ENCODE measurements around a stretch of chr13.

GRCh38 chr13:39040268-39040530 is 1.9 kb downstream of the NHLRC3 start:
- RRBS, result no CpG with 5 or more reads among the region's 1 CpG

GRCh38 chr13:39401105-39401684 is 201.8 kb downstream of the LHFPL6 start:
- RRBS, result no CpG with 5 or more reads among the region's 3 CpGs

DNA sequence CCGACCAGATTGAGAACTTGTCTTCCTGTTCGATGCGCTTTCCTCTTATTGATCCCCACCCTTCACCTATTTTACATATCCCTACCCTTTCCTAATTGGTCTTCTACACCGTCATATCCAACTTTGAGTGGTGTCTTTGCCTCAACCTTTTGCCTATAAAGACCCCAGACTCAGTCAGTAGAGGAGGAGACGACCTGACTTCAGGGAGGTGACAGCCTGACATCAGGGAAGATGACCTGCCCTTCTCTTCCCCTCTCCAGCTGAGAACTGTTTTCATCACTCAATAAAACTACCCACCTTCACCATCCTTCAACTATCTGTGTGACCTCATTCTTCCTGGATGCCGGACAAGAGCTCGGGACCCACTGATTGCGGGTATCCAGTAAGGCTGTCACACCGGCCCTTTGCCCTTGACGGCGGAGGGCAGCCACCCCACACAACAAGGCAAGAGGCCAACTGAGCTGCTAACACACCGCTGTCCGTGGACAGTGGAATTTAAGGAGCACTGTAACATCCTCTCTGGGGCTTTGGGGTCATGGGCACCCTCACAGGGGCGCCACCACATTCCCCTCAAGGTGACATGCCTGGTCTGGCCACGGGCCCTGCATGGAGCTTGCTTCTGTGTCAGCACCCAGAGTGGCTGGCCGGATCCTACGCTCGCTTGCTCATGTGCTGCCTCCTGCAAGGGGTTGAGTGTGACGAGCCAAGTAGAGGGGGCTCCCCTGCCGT is 31.6 kb downstream of the LHFPL6 start:
- RRBS, result no CpG with 5 or more reads among the region's 20 CpGs

- RRBS, result 5% methylated on average over 27 of the region's 46 CpGs
Observed at GRCh38 chr13:39601956-39603039, 695 bp downstream of the LHFPL6 start.

GRCh38 chr13:39956088-39956462 is 300.6 kb downstream of the COG6 start:
- RRBS, result no CpG with 5 or more reads among the region's 2 CpGs

DNA sequence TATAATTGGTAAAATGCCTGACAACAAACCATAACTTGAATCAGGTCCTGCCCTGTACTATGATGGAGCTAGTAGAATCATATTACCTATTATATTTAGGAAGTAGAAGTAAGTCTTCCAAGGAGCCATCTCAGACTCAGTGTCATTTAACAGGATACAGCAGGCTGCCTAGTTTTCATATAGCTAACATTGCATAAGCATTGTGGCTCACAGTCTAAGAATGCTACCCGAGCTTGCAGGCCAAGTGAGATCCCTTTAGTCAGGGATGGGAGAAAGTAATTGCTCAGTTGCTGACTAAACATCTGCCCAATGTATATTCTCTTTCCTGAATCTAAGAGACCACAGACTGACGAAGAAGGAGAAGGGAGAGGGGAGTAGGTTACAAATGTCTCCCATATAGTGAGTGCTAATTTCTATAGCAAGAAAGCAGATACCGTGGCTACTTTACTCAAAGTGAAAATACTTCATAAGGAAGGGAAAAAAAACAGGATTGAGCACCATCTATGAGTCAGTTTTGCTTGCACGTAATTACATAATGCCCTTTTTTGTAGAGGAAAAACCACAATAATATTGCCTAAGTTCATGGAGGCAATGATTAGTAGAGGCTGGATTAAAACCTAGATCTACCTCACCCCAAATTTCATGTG is 453.9 kb downstream of the COG6 start:
- RRBS, result no CpG with 5 or more reads among the region's 4 CpGs

DNA sequence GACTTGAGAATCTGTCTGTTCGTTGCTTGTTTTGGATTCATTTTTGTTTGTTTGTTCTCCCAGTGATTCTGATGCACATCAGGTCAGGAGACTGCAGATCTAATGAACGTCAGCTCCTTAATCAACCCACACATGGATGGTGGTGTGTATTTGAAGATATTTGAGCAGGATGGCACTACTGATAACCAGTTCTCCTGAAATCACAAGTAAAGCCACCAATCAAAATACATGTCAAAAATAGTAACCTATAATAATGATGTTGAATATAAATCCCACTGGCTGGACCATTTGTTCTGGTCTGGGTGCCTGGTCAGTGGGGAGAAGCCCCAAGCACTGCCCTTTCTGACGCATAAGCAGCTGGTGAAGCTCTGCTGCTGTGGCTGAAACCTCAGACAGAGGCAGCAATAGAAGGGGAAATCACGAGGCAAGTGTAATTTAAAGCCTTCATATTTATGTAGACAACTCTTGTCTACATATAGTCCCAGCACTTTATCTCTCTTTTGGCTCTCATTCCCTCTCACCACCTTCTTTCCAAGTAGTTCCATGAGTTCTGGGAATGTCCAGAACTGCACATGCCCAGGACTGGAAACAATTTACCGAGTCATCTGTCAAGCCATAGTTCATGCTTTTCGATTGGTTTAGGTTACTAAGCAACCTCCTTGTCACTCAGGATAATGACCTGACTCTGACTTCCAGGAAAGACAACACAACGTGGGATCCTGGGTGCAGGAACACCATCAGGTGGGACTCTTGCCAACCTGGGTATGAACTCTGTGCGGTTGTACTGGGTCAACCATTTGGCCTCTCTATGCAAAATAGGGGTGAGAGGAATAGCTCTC is 322.2 kb downstream of the FOXO1 start:
- RRBS, result no CpG with 5 or more reads among the region's 8 CpGs

GRCh38 chr13:40377797-40378328 is 288.6 kb downstream of the FOXO1 start:
- RRBS, result no CpG with 5 or more reads among the region's 10 CpGs

DNA sequence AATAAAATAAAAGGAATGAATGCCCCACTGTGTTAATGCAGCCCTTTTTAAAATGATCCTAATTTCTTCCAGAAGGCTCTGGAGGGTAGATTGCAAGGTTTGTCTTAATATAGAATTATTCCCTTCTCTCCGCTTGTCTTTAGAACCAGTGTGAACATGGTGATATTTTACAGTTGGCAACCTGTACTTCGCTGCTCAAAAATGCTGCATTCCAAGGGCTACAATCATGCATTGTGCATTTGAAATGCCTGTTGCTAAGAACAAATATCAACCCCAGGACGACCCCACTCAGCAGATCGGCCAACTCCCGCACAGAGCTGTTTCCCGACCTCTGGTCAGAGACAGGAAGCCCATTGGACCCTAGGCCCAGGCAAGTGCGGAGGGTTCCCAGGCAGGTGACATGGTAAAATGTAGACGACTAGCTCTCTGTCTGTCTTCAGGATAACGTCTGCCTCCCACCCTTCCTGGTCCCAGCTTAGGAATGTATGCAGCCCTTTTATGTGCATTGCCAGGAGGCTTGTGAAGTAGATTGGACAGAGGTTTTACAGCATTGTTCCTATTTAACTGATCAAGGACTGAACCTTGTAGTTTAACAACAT is 263.5 kb downstream of the FOXO1 start:
- RRBS, result no CpG with 5 or more reads among the region's 9 CpGs

DNA sequence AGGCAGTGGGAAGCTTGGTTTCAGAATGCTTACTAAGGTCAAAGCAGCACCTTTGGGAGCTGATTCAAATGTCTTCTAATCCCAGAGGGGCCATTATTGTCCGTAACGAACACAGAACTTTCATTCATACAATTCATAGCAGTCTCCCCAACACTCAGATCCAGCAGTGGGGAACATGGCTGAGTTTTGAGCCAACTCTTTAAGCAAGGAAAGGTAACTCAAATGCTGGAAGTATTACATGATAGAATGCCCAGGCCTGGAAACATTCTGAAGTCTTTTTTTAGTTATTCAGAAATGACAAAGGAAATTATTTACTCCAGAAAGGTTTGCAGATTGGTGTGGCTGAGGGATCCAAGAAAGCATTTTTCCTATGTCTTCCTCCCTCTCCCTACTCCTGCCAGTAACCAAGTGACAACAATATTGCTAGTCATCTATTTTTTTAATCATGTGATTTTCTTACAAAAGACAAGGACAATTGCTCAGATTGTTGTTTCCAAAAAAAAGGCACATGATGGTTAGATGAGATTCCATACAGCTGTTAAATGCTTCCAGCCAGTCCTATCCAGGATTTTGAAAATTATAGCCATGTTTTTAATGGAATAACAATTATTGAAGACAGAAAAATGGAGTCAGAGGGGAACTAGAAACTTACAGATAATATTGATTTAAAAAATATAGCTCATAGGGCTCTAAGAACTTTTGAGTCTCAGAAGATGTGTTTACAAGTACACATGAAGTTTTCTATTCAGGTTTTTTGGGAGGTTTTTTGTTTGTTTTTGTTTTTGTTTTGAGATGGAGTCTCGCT is 118.6 kb downstream of the FOXO1 start:
- RRBS, result no CpG with 5 or more reads among the region's 3 CpGs

DNA sequence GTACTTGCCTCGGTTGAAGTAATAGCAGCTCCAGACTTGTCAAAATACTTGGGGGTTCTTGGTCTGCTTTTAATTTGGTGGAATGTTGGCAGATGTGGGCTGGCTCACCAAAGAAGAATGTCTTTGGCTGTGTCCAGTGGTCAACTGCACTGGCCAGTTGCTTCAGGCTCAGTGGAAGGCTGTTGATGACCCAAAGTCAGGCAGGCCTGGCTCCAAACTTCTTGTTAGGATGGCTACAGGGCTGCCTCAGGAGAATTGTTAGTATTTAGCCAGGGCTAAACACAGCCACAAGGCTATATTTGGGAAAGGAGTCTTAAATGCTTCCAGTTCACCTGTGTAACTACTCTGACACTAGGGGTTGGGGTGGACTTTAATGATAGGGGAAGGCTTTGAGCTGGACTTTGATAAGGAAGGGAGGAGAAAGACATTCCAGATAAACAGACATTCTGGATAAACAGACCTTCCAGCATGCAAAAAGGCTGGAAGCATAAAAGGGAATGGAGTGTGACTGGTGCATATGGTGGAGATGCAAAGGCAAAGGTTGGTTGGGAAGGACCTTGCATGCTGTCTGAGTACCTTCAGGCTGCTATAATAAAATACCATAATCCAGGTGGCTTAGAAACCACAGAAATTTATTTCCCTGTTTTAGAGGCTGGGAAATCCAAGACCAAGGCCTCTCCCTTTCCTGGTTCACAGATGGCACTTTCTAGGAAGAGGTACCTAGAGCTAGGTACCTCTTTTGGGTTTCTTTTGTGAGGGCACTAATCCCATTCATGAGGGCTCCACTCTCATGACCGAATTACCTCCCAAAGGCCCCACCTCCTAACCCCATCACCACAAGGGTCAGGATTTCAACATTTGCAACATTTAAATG is 116.7 kb downstream of the FOXO1 start:
- RRBS, result no CpG with 5 or more reads among the region's 2 CpGs

DNA sequence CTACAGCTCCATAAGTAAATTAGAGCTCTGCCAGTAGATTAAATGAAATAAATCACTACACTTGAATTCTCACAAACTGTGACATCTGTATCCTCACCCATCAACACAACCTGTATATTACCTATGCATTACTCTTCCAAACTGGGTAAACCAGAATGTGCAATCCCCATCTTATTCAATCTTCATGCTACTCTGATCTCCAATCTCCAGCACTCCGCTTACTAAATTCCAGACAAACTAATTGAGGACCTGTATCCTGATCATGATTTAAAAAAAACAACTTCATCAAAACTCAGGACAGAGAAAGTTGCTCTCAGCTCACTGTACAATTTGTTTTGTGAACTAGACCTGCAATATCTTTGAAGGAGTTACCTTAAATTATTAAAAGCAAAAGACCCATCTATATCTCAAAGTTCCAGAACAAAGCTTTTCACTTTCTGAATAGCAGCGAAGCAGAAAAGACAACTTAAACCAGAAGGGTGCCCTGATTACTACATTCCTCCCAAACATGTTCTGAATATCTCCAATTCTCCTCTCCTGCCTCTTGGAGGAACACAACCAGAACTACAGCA is 74.3 kb downstream of the FOXO1 start:
- RRBS, result no CpG with 5 or more reads among the region's 2 CpGs

GRCh38 chr13:40612963-40614128 is 53.1 kb downstream of the FOXO1 start:
- RRBS, result no CpG with 5 or more reads among the region's 10 CpGs

DNA sequence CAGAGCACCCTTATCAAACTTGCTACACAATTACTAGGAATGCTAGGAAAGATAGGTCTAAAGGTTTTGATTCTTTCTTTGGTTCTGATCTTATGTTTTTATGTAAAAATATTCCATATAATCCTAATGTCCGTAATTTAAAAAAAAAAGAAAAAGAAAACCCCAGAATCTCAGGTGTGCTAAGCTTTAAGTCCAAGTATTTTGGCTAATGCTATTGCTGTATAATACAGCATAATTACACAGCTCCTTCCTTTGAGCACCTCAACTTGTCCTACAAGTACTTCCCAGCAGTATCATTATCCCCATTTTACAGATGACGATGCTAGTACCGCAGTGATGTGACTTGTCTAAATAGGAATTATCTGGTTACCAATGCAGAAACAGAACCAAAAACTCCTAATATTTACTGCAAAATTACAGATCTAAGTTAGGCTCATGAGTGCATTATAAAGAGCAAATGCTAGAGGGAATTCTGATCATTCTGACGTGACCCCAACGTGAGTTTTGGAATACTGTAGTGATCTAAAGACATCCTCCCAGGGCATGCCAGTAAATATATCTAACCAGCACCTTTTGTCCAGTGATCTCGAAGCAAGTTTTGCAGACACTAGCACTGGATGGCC is 22.7 kb downstream of the FOXO1 start:
- RRBS, result no CpG with 5 or more reads among the region's 6 CpGs

- RRBS, result no CpG with 5 or more reads among the region's 1 CpG
Observed at GRCh38 chr13:40662290-40662679, 4.2 kb downstream of the FOXO1 start.

GRCh38 chr13:40664107-40664965 is 2.1 kb downstream of the FOXO1 start:
- RRBS, result 5% methylated on average over 40 of the region's 78 CpGs

DNA sequence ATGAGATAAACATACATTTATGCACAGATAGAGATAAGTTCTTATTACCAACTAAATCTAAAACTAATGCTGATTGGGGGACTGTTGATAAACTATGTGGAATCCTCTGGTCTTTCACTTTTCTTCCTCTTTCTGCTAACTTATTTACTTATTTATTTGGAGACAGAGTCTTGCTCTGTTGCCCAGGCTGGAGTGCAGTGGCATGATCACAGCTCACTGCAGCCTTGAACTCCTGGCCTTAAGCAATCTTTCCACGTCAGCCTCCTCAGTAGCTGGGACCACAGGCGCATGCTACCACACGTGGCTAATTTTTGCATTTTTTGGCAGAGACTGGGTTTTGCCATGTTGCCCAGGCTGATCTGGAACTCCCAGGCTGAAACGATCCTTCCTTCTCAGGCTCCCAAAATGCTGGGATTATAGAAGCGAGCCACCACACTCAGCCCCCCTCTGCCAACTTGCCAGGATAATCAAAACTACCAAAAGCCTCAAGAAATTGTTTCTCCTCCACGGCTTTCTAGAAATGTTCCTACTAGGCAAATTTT is 77.5 kb downstream of the ELF1 start:
- RRBS, result no CpG with 5 or more reads among the region's 6 CpGs

- RRBS, result no CpG with 5 or more reads among the region's 2 CpGs
Observed at GRCh38 chr13:40952511-40953053, 66.5 kb downstream of the ELF1 start.

- RRBS, result no CpG with 5 or more reads among the region's 4 CpGs
Observed at GRCh38 chr13:40981775-40982340, 37.3 kb downstream of the ELF1 start.

DNA sequence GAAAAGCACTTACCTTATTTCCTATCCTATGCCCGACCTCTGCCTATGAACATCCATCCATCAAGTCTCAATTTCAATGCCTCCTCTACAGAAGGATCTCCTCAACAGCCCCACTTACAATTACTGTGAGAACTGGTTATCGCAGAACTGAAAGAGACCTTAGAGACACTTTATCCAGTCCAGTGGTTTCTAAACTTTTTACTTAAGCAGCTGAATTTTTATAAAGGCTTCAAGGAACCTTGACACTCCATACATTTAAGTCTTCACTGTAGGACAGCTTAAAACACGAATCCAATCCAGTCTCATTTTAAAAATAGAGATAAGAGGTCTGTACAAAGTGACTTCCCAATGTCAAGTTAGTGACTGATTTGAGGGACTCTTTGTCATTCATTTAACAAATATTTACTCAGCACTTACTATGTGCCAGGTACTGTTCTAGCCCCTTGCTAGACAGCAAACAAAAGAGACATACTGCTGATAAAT is 6.2 kb upstream of the ELF1 start:
- RRBS, result no CpG with 5 or more reads among the region's 3 CpGs

Measured in HL-60 (cell line).